Vein endothelial cell (primary cell): ENCODE measurements around the gene ERGIC2.

DNA sequence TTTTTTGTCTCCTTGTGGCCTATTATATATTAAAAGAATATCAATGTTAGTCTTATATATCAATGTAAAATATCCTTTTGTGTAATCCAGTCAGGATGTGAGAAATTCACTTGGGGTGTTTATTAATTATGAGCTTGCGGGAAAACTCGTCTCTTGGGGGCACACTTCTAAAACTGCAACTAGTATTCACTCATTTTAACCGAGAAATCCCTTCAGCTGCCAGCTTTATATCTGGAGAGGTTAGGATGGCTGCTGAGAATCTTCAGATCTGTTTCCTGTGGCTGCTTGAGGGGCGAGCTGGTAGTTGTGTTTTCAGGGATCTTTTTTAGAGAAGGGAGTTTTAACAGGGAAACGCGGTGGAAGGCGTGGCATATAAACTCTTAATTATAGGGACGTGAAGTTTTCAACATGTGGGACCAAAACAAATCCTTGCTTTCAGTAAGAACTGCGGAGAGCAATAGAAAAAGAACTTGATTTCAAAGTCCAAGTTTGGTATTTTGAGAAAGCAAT is 832 bp downstream of the PPFIBP1 start:
- CAGE, long polyA plus RNA = no peak

- CAGE, long polyA plus RNA = no peak
Measured at GRCh38 chr12:27542489-27543178, 18.6 kb downstream of the PPFIBP1 start.

- CAGE, long polyA plus RNA = no peak
Measured at GRCh38 chr12:27549602-27550236, 25.7 kb downstream of the PPFIBP1 start.

- CAGE, long polyA plus RNA = no peak
Measured at GRCh38 chr12:27591071-27591416, 67.0 kb downstream of the PPFIBP1 start.

DNA sequence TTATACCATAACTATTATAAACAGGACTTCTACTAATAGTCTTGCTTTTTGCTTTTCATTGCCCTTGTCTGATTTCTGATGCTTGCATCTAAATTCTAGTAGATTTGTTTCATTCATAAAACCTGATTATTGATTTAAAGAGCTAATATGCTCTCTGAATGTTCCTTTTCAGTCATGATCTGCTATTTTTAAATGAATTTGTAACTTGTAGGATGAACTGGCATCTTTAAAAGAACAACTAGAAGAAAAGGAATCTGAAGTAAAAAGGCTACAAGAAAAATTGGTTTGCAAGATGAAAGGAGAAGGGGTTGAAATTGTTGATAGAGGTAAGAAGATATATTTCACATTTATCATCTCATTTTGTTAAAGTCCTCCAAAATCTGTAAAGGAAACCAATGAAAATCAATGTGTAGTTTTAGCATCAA is 39.8 kb upstream of the REP15 start:
- CAGE, long polyA plus RNA = no peak

- CAGE, long polyA plus RNA = no peak
Measured at GRCh38 chr12:28274768-28275089, 84.5 kb downstream of the CCDC91 start.

DNA sequence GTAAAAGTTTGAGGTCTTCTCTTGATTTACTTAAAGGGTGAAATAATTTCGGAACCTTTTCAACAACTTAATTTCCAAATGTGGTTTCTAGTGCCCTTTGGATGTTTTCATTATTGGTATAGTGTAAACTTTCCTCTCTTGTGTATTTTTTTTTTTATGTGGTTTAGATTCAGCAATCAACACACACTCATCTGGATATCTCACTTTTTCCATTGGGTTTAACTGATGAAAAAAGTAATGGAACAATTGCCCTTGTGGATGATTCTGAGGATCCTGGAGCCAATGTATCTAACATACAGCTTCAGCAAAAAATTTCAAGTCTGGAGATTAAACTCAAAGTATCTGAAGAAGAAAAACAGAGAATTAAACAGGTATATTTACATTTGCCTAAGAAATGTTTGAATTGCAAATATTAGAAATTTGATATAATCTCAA is 116.3 kb downstream of the CCDC91 start:
- CAGE, long polyA plus RNA = no peak

DNA sequence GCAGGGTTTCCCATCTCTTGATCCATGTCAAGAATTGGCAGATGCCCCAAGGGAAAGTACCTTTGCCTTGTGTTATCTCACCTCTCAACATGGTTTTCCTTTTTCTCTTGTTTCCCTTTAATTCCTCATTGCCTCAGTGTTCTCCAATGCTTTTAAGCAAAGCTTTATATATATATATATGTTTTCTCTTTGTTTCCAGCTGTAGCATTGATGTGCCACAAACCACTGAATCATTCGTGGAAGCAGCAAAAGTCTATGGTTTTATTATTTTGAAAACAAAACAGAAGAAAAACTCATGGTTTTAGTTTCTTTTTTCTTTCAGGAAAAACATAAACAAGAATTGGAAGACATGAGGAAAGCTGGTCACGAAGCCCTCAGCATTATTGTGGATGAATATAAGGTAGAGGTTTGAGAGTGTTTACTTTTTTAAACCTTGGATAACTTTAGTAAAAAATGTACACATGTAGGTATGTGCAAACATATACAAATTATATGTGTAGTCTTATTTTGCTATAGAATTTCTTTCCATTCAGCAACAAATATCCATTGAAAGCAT is 171.9 kb downstream of the CCDC91 start:
- CAGE, long polyA plus RNA = no peak

GRCh38 chr12:28391122-28391670 is 200.9 kb downstream of the CCDC91 start:
- CAGE, long polyA plus RNA = no peak

- CAGE, long polyA plus RNA = no peak
Measured at GRCh38 chr12:28640472-28640739, 450.1 kb downstream of the CCDC91 start.

- CAGE, long polyA plus RNA = no peak
Measured at GRCh38 chr12:28760136-28760694, 388.9 kb upstream of the FAR2 start.

DNA sequence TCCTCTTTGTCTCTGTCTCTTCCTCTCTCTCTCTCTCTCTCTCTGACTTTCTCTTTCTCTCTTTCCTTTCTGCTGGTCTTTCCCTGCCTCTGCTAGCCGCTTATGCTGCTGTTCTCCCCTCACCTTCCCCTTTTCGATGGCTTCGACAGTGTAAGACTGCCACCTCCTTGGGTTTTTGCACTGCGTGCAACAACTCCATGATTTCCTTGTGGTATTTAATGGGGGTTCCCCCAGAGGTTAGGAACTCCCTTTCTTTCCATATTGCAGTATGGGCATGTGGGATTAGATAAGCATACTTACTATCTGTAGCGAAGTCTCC is 21.6 kb downstream of the FAR2 start:
- CAGE, long polyA plus RNA = no peak

DNA sequence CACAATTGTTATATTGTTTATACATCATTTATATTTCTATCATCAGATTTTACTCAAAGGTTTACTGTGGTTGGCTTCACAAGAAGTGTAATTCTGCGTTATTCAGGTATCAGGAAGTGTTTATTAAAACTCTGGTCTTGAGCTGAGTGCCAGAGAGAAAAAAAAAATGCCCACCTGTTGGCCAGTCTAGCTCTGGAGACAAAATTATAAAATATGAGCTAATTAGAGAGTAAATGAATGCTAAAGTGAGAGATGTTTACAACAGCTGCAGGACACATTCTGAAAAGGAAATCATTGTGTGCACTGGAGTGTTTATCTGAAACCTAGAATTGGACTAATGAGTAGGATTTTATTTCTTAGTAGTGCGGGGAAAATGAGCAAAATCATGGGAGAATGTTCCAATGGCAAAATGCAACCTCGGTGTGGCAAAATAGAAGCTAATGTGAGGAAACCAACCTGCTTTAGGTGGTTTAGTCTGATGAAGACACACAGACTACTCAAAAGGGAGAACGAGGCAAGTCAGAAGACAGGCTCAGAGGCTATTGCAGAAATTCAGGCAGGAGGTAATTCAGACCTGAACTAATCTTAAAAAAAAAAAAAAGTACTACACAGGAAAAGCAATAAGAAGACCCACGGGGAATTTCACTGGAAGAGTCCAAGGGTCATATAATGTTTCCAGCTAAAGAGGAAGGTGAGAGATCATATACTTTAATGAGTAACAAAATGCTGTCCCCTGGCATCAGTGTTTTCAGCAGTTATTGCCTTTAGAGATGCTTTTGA is 59.6 kb downstream of the FAR2 start:
- CAGE, long polyA plus RNA = no peak

DNA sequence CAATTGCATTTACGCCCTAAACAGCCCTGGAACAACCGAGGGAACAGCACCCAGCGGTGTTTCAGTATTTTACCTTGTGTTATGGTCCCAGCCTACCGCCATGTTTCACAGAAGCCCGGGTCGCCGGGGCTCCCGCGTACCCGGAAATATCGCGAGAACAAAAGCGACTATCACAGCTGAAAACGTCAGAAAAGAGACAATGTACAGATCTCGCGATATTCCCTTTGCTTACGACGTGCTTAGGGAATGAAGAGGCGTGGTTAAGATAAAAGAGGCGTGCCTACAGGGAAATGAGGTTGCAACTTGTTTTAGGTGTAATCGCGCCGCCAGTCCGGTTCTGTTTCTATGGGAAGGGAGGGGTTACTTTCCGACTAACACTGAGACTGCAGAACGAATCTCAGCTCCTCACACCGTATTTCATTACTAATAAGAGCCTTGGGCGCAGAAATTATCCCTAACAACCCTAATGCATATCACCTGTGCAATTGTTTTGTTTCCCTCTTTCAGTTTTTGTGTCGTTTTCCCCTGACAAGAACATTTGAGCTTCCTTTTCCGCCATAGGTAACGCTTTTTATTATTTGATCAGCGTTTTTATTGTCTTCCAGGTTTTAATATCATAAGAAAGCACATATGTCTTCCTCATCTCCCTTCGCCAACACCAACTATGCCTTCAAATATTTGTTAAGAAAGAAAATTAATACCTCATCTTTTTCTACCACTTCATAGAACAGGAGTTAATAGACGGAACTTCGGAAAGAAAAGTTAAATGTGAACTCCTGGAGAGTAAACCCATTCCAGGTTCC is at the start of gene ERGIC2:
TSS of gene ERGIC2 (minus strand) at position 131 of the 803 bp plus-strand sequence.
- CAGE, long polyA plus RNA = no peak

DNA sequence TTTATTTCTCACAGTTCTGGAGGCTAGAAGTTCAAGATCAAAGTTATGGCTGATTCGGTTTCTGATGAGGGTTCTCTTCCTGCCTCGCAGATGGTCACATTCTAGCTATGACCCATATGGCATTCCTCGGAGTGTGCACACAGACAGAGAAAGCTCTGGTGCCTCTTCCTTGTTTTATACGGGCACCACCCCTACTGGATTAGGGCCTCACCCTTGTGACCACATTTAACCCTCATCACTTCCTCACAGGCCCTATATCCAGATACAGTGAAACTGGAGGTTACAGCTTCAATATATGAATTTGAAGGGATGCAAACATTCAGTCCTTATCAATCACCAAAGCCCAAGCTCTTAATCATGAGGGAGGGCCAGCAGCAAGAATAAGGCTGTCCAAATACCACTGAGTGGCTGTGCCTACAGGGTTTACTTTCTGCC is 77.1 kb upstream of the OVCH1 start:
- CAGE, long polyA plus RNA = no peak

DNA sequence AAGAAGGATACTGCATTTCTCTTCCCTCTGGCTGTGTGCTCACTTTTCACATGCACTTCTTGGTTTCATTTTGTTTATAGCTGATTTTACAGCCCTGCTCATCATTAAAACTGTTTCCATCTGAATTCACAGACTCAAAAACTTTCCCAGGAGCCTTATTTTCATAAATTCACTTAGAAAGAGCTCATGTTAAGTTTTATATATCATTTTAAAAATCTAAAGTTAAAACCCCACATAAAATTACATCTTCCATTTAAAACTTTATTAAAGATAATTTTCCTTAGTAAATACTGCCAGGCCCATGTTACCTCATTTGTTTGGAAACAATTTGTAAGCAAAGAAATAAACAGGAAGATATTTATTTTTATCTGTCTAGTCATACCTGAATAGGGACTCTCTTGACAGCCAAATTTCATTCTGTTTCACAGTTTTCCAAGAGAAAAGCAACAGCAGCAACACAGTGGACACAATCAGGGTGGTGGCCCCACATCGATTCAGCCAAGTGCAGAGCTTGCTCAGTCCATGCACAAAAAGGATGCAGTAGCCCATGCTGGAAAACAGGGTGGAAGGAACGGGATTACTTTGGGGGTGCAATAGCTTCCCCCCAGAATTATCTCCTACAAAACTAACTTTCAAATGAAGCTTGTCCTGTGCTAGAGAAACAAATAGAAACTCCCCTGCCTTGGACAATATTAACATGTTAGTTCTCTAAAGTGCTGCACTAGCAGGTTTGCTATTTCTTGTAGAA is 85.7 kb upstream of the OVCH1 start:
- CAGE, long polyA plus RNA = no peak

- CAGE, long polyA plus RNA = no peak
Measured at GRCh38 chr12:29707962-29708482, 75.7 kb downstream of the TMTC1 start.

DNA sequence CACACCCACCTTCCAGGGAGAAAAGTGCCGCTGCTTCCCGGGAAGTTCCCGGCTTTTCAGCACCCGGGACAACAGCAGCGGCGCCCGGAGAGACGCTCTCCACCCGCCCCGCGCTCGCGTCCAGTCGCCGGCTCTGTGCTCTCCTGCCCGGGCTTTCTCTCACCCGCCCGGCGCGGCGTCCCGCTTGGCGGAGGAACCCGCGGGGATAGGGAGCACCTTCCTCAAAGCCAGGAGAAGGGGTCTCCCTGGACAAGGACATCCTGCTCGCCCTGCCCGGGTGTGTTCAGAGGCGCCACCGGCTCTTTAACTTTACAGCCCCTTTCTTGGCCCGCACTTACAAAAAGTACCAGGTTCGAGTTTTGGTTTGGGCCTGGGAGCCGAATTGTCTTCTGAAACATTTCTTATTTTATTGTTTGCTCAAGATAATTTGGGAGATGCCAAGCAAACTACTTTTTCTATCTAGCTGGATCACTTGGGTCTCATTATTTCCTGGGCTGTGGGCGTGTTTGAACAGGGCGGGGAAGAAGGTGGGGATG is 625 bp upstream of the TMTC1 start:
- CAGE, long polyA plus RNA = no peak

DNA sequence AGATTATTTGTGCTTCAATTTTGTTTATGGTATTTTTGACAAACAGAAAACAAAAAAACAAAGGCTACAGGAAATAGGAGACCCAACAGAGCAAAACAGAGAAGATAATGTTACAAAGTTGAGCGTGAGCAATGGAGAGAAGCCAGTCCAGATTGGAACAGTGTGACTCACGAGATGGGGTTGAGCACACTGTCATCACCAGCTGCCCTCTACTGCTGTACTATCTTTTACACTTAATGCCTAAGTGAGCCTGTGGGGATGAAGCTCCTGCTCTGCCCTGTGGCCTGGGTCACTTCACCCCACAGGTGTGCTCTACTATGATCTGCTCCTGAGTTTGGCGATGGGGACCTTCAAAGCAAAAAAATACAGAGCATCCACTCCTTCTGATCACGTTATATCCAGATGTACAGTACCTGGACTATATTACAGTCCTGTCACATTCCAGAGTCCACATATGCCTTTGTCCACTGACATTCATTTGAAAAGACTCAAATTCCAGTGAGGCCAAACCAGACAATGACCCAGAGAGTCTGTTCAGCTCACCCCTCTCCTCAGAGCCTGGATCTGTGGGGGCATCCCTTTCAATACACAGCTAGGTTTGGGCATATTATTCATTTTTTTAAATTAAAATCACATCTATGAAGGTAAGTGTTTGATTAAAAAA is 4.4 kb downstream of the IPO8 start:
- CAGE, long polyA plus RNA = no peak

- CAGE, long polyA plus RNA = no peak
Measured at GRCh38 chr12:30791075-30791338, 36.3 kb upstream of the CAPRIN2 start.